HCT116 (cell line): ENCODE measurements around a stretch of chr10.

GRCh38 chr10:89250648-89251668 lies 617 bp downstream of the LIPA start:
- RRBS = no CpG with 5 or more reads among the region's 32 CpGs

DNA sequence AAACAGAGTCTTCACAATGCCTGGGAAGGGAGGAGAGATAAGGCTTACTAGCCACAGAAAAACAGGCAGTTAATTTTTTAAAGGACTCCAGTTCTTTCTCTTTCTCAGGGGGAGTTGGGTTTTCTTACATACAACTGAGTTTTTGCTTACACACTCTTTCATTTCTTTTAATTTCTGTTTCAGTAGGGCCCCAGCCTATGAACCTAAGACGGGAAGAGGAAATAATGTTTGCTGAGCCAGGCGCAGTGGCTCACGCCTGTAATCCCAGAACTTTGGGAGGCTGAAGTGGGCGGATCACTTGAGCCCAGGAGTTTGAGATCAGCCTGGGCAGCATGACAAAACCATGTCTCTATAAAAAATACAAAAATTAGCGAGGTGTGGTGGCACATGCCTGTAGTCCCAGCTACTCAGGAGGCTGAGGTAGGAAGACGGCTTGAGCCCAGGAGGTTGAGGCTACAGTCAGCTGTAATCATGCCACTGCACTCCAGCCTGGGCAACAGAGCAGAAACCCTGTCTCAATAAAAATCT lies 23.1 kb downstream of the IFIT3 start:
- RRBS = no CpG with 5 or more reads among the region's 6 CpGs

GRCh38 chr10:89738624-89739181 lies 37.3 kb downstream of the KIF20B start:
- RRBS = no CpG with 5 or more reads among the region's 2 CpGs

DNA sequence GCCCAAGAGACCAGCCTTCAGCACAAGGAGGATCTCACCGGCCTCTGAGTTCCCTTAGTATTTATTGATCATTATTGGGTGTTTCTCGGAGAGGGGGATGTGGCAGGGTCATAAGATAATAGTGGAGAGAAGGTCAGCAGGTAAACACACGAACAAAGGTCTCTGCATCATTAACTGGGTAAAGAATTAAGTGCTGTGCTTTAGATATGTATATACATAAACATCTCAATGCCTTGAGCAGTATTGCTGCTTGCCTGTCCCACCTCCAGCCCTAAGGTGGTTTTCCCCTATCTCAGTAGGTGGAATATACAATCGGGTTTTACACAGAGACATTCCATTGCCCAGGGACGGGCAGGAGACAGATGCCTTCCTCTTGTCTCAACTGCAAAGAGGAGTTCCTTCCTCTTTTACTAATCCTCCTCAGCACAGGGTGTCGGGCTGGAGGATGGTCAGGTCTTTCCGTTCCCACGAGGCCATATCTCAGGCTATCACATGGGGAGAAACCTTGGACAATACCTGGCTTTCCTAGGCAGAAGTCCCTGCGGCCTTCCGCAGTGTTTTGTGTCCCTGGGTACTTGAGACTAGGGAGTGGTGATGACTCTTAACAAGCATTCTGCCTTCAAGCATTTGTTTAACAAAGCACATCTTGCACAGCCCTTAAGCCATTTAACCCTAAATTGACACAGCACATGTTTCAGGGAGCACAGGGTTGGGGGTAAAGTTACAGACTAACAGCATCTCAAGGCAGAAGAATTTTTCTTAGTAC lies 555.9 kb downstream of the HTR7 start:
- RRBS = no CpG with 5 or more reads among the region's 10 CpGs

GRCh38 chr10:90666270-90666558 lies 191.6 kb downstream of the HTR7 start:
- RRBS = no CpG with 5 or more reads among the region's 3 CpGs

DNA sequence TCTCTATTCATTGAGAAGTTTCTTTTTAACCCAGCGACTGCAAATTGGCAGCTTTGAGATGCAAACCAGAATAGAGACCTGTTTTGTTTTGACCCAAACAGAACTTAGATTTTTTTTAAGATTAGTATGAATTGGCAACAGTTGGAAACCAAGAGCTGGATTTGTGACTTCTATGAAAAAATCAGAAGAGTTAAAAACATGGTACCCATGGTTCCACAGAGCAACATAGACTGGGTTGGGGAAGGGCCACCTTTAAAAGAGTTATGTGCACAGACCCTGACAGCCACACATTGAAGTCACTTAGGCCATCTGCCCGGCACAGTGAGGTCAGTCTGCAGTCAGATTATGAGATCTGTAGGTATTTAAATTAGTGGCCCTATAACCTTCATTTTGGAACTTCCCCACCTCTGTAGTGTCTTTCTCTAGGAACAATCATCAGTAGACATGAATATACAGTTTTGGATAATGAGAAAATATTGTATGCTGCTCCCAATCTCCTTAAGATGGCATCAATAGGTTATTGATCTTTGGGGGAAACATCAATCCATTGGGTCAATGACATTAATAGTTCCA lies 7.1 kb downstream of the ANKRD1 start:
- RRBS = no CpG with 5 or more reads among the region's 2 CpGs

GRCh38 chr10:90916671-90917444 lies 4.0 kb downstream of the ANKRD1 start:
- RRBS = no CpG with 5 or more reads among the region's 6 CpGs

DNA sequence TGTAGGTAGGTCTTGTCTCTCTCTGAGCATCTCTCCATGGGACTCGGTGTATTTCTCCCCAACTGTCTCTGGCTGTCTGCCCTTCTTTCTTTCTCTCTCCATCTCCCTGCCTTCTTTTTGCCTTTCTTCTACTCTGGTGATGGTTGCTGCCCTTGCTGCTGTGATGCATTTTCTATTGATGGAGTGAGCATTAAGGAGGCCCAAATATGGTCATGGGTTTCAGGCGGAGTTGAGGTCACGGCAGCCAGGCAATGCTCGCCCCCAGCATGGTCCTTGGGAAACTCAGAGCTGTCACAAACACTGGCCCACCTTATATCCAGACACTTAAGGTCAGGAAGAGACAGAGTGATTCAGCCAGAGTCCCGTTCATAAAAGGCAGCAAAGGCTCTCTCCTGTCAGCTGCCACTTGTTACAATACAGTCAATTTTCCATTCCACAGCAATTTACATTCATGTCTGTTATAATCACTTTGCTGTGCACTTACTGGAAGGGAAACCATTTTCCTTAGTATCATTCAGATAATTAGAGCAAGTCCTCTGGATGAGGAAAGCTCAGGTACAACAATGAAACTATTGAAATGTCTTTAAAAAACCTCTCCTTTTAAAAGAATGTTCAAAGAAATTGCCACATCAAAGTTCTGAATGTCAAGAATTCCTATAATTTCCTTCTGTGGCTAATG lies 14.7 kb upstream of the ANKRD1 start:
- RRBS = no CpG with 5 or more reads among the region's 5 CpGs

DNA sequence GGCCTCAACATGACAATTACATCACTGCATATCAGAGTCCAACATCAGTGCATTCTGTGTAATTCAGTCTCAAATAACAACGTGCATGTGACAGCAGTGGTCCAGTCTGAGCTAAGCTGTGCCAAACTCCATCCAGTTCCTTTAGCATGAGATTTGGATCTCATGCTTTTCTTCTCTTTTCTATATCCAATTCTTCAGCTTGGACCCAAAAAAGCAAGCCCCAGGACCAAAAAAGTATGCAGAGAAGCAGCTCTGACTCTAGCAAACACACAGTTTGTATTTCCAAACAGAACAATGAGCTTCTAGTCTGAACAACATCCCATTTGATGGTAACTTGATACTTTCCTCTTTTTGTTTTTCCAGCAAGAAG lies 85.6 kb upstream of the ANKRD1 start:
- RRBS = no CpG with 5 or more reads among the region's 1 CpG

GRCh38 chr10:91088074-91088704 lies 132.3 kb upstream of the PCGF5 start:
- RRBS = no CpG with 5 or more reads among the region's 4 CpGs

DNA sequence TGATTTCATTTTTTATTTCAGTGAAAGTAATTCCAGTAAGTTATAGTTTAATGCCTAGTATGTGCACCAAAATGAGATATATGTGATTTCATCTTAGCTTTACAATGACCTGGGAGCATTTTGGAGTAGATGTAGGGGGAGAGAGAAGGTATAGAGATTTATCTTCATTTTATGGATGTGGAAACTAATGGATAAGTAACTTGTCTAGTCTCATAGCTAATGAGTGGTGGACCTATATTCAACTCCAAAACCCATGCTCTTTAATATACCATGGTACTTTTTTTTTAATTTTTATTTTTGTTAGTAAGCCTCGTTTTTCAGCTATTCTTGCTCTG lies 3.2 kb downstream of the PCGF5 start:
- RRBS = no CpG with 5 or more reads among the region's 1 CpG

DNA sequence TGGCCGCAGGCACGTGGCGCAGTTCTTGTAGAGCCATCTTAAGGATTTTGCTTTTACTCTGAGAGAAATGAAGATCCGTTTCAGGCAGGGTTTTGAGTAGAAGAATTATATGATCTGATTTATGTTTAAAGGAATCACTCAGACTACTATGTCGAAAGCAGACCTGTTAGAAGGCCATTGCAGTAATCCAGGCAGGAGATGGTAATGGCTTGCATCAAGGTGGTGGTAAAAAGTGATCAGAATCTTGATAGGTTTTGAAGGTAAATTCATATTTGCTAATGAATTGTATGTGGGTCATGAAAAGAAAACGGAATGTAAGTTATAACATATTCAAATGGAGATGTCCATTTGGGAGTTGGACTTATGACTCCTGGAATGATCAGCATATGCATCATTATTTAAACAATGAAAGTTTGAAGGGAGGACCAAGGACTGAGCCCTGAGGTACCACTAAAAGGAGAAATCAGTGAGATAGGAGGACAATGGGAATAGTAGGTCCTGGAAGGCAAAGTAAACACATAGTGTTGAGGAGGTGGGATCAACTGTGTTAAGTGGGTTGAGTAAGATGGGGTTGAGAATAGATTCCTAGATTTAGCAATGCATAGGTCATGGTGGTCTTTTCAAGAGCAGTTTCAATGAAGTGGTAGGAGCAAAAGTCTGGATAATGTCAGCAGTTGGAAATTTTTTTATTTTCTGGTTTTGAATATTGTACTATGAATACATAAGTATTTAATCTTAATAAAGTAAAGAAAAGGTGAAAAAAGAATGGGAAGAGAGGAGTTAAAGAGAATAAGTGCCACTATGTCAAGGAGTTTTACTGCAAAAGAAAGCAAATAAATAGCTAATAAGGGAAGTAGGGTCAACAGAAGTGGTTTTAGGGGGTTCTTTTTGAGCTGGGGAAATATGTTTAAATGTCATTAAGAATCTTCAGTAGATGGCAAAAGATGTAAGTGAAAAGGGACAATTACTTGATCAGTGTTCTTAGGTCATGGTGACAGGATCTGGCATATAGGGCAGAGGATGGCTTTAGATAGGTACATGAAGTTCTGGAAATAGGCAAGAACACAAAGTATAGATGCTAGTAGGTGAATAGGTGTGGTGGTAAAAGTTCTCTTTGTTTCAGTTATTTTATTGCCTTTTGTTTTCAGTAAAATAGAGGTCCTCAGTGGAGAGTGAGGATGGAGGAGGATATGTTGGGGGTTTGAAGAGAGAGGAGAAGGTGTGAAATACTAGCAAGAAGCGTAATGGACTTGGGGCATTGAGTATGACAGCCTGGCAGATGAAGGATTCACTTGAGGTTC lies 11.6 kb downstream of the PCGF5 start:
- RRBS = no CpG with 5 or more reads among the region's 7 CpGs

DNA sequence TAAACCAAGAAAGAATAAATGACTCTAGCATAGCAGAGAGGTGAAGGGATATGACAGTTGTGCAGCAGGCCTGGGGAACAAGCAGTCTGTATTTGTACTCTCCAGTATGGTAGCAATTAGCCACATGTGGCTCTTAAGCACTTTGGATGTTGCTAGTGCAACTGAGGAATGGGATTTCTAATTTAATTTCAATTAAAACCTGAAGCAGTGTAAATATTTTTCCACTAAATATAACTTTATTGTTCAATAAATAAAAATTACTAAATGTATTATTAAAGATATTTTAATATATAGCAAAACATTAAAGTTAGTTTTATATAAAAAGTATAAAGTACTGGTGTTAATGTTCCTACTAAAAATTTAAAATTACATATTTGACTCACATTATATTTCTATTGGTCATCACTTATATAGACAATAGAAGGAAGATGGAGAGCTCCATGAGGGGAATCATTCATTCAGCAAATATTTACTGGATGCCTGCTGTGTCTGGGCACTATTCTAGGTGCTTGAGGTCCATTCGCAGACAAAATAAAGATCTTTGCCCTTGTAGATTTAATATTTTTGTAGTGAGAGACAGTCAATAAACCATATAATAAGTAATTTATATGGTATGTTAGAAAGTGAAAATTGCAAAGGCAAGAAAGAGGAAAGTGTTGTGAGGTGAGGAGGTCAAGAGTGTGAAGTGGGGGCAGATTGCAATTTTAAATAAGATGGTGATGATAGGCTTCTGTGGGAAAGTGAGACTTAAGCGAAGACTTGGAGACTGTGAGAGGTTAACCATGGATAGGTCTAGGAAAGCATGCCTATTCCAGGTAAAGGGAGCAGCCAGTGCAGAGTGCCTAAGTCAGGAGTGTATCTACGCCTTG lies 23.3 kb downstream of the PCGF5 start:
- RRBS = no CpG with 5 or more reads among the region's 3 CpGs

DNA sequence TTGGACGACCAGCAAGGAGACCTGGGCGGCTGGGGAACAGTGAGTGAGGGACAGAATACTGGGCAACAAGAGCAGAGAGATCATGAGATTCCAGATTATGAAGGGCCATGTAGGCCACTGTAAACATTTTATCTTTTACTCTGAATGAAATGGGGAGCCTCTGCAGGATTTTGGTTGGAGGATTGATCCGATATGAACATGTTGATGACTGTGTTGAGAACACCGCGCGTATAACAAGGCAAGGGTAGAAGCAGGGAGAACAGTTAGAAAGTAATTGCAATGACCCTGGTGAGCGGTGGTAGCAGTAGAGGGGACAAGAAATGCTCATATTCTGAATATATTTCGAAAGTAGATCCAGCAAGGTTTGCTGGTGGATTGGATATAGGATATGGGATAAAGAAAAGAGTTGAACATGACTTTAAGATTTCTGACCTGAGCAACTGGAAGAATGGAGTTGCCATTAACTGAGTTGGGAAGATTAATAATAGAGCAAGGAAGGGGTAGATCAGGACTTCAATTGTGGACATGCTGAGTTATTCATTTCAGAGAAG lies 24.0 kb downstream of the PCGF5 start:
- RRBS = no CpG with 5 or more reads among the region's 8 CpGs

DNA sequence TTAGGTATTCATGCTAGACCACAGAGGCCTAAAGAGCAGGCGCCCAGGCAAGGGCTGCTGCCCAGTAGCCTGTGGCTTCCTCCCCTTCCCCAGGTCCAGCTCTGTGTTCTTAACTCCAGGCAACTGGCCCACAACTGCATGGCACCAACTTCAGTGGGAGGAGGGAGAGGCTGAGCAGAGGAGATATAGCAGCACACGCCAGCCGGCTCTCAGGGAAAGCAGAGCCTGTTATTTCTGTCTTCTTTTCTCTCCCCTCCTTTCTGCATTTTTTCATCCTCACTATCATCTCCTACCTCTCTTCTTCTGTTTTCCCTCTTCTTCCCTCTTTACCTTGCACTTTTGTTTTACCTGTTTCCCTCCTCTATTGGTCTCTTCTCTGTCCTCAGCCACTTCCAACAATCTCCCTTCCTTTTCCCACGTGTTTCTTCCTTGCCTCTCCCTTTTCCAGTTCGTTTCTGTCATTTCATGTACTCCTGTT lies 67.6 kb downstream of the PCGF5 start:
- RRBS = no CpG with 5 or more reads among the region's 5 CpGs

DNA sequence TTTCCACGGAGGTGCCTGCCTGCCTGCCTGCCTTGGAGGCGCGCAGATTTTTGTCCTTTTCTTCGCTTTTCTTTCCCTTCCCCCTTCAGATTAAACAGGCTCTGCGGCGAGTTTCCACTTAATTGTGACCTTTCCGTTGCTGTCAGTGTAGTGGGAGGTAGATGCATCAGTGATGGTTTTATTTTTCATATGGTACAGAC lies 691 bp downstream of the HECTD2 start:
- RRBS = no CpG with 5 or more reads among the region's 7 CpGs

DNA sequence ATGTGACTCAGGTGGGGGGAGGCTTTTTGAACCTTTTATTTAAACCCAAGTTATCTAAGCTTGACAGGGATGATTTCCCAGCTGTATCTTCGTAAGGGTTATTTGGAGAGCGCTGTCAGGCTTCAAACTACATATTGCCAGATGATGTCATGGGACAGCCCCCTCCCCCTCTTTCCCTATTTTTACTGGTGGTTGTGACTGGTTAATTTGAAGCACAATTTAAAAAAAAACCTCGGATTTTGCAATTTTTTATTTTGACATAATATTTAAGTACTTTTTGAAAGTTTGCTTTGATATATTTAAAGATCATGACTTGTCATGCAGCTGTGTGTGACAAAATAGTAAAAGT lies 965 bp downstream of the HECTD2 start:
- RRBS = no CpG with 5 or more reads among the region's 3 CpGs

DNA sequence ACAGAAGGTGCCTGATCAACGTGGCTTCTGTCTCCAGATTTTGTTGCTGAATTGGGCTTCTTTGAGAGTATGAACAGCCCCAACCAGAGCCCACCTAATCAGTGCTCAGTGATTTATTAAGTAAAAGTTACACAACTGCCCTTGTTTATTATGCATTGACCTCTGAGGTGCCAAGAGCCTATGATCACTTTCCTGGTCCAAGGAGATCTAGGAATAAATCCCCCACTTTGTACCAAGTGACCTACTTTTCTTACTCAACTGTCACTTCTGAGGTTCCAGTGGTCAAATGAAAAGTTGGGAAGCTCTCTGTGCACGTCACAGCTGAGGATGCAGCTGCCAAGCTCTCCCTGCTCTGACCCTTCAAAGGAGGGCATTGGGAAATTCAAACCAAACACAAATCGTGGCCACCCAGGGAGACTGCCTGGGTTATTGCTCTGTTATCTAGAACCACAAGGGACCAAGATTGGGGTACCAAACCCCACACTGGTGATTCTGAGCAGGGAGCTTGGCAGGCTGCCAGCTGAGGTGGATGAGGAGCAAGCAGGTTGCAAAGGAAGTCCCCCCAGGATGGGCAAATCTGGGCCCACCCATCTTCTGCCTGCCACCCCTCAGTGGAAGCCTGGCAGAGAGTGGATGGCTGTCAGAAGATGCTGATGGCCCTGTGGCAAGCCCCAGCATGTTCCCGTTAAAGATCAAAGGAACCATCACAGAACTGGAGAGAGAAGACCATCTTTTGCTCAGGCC lies 106.9 kb downstream of the PPP1R3C start:
- RRBS = no CpG with 5 or more reads among the region's 4 CpGs

DNA sequence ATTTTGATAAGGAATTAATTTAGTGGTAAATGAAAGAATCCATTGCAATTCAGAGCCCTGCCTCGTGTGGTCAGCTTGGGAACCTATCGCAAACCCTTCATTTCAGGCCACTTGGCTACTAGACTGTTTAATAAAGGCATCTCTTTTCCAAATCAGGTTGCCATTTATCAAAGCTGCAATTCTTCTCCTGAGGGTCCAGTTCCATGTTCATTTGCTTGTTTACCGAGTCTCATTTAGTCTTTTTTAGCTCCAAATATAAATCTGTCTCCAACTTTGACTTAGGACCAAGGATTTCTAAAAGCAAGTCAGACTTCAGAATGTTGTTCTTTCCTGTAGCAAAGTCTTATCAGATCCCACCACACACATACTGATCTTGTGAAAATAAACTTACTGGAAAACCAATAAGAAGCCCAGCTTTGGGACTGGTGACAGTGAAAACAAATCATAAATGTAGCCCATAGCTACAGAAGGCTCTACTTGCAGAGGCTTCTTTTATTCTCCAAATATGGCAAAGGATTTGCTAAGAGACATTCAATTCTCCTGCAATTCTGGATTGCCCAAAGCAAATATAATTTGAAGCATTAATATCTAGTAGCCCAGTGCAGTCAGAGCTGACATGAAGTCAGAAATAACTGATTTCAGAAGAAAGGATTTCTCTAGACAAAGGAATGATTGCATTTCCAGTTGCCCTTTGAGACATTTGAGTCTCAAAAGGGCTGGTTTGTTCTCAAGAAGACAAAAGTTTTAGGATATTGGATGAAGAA lies 28.1 kb downstream of the PPP1R3C start:
- RRBS = no CpG with 5 or more reads among the region's 3 CpGs

- RRBS = no CpG with 5 or more reads among the region's 1 CpG
Observed at GRCh38 chr10:91691065-91691572, 58.2 kb upstream of the PPP1R3C start.